Measurements from ENCODE around the genes KCNIP4 and DHX15.

- PRO-cap = no peak
These were observed 133.1 kb upstream of the PACRGL start for GRCh38 chr4:20567058-20567628.

GRCh38 chr4:21948281-21949375, at the start of gene KCNIP4:
TSS of gene KCNIP4 (minus strand) at chr4:21948772.
- PRO-cap = no peak

GRCh38 chr4:22398640-22399440, 117.0 kb downstream of the ADGRA3 start:
- PRO-cap = no peak

DNA sequence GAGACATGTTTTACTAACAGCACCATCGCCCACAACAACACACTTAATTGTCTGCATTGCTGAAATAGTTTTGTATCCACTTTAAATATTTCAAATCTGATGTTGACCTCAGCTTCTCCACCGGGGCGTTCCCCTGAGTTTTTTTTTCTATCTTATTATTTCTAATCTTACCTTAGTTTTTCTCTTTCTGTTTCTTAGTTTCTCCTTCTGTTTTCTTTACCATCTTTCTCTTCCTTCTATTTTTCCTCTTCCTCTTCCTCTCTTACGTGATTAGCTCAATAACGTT, 212.0 kb upstream of the ADGRA3 start:
- PRO-cap = no peak

- PRO-cap = bidirectional peak, plus-strand start at chr4:23393088, minus-strand start at chr4:23393020
These were observed 496.9 kb downstream of the PPARGC1A start for GRCh38 chr4:23392893-23393459.

DNA sequence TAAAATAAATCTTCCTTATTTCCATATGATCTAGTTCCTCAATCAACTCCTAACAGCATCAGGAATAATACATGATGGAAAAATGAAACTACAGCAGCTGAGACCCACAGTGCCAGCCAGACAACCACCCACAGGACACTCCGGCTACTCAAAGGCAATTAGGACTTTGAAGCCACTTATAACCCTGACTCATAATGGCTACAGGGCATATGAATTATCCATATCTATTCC, 1.6 kb downstream of the PPARGC1A start:
- PRO-cap = bidirectional peak, plus-strand start at position 107 of the sequence, minus-strand start outside the sequence; unidirectional peak, minus-strand start at position 150 of the sequence

GRCh38 chr4:24210335-24211008, 320.6 kb upstream of the PPARGC1A start:
- PRO-cap = no peak

GRCh38 chr4:24261234-24261756, 323.1 kb downstream of the DHX15 start:
- PRO-cap = no peak

DNA sequence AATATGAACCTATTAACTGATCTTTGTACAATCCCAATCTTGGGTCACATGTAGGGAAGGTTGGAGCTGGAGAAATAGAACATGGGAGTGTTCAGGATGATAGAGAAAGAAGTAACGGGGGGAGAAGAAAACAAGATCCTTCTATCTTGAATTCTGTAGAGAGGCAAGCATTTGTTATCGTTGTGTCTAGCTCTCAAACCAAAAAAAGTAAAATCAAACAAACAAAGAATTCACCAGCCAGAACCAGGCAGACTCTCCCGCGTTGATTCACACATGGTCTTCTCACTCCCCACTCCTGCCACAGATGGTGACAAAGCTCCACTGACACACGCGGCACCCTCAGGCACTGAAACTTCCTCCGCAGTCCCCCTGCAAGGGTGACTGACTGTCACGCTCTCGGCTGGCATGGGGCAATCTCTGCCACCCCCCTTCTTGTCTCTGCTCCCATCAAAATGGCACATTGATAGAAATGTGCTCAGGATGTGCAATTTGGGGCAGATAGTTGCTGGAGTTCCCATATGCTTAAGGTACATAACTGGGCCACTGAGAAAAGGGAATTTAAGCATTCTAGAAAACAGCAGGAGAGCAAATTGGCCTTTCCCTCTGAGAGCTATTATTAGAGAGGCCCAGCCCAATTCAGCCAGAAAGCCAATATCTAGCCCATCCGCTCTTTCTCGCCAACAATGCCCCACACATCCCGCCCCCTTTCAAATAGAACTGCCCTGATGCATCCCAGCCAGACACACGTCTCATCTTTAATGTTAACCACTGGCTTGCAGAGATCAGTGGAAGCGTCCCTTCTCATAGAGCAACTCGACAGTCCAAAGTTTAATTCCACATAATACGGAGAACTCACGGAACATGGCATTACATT, 304.8 kb downstream of the DHX15 start:
- PRO-cap = no peak

- PRO-cap = no peak
These were observed 112.4 kb downstream of the DHX15 start for GRCh38 chr4:24471956-24472307.

DNA sequence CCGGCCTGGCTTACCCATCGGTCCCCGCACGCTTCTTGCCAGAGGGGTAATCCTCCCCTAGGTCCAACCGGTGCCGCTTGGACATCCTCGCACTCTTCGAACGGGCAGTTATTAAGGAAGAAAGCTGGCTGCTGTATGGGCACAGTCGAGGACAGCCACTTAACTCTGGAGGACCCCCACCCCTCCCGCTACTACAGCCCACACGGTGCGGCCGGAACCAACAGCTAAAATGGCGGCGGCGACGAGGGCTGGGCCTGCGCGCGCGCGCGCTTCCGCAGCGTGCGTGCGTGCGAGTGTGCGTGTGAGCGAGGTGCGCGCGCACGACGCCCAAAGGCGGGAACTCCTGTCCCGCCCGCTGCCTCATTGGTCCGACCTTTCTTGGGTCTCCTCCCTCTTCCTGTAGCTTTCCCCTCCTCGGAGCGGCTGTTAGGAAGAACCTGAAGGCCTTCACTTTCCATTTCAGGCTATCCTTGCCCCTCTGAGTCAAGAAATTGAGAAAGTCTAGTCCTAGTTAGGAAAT, at the start of gene DHX15:
Gene DHX15 (minus strand): TSS at position 246 of the 520 bp plus-strand sequence.
- PRO-cap = bidirectional peak, plus-strand start at position 417 of the sequence, minus-strand start at position 230 of the sequence

DNA sequence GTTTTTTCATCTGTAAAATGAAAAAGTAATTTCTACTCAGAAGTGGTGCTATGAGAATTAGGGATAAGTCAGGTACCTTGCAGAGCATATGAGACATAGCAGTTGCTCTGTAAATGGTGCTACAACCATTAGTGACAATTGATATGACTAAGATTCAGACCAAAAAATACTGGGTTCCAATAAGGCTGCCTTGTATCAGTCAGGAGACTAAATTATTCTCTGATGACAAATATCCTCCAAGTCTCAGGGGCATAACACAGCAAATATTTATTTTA, 42.1 kb upstream of the SOD3 start:
- PRO-cap = no peak

GRCh38 chr4:24794058-24794387, 1.4 kb upstream of the SOD3 start:
- PRO-cap = no peak

- PRO-cap = no peak
These were observed 55.3 kb downstream of the LGI2 start for GRCh38 chr4:24975377-24975928.

DNA sequence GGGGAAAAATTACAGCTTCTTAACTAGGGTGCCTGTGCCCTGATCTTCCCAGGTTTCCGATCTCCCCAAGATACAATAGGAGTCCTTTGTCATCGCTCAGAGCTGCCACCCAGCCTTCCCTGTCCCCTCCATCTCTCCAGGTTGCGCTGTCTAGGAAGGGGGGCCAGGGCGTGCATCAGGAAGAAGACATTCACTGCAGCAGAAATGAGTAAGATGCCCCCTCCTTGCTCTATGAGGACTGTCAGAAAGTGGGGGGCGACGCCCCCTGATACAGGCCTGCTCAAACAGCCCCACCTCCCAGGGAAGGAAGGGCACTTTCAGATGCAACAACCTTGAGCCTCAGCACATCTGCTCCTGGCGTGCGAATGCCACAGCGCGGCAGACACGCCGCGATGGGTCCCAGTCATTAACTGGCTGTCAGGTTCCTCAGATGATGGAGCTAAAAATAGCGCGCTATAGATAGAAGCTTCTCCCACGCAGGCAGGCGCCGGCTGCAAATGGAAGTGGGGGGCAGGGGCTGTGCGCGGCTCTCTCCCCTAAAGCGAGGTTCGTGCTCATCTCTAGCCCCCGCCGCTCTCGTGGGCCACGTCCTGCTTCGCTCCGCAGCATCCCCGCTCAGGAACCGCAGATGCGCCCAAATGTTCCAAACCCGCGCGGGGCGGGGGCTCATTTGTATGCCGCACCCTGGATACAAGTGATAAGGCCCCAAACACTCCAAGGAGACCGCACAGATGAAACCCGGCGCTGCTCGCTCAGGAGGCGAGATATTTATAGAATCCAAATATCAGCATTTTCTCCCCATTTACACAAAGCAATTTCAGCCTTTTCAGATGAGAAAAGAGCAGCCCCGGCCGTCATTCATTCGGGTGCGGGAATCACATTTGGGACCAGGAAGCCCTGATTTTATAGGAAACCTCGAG, 57.6 kb upstream of the LGI2 start:
- PRO-cap = bidirectional peak, plus-strand start at position 487 of the sequence, minus-strand start at position 356 of the sequence

GRCh38 chr4:25331498-25331789, 18.9 kb downstream of the ZCCHC4 start:
- PRO-cap = unidirectional peak, minus-strand start at chr4:25331617

- PRO-cap = no peak
These were observed 21.2 kb downstream of the ANAPC4 start for GRCh38 chr4:25397944-25398883.

DNA sequence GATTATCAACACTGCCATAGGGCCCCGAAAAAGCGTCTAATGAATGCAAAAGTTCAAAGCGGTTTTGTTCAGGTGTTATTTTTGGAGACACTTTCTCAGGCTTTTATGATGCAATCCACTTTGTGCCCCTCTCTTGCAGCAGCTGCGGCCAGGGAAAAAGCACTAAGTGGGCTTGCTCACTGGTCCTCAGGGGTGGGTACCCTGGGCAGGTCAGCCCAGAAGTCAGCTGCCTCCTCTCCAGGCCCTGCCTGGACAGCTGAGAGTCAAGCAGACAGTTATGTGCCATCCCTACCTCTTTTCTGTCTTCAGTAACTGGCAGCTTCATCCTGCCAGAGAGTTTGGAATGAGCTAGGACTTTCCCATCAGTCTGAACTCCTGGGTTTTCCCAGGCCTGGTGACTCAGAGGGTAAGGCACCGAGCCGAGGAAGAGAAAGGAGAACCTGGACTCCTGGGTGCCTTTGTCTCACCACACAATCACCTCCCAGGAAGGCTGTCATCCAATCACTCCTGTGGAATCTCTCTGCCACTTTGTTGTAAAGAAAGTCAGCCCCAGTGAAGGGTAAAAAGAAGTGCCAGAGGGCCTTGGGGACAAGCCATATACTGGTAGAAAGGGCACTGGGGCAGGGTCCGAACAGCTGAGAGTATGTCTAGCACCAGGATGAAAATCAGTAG, 3.5 kb upstream of the SLC34A2 start:
- PRO-cap = no peak

DNA sequence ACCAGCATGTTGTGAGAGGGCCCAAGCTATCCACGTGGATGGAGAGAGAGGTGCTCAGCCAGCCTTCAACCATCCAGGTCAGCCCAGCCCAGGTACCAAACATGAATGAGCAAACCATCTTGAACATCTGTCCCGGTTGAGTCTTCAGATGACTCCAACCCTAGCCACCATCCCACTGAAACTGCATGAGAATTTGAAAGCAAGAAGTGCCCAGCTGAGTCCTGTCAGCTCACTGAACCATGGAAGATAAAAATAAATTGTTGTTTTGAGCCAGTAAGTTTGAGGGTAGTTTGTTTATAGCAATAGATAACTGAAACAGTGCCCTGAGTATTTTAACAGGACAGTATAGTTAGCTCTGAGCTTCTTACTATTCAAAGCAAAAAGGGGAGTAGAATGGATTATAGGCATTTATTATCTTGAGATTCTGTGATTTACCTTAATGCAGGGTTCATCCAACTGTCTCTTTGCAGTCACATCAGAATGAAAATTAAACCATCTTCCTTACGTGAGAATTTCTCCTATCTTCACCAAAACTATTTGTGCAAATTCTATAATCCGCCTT, 7.4 kb upstream of the SEL1L3 start:
- PRO-cap = no peak

DNA sequence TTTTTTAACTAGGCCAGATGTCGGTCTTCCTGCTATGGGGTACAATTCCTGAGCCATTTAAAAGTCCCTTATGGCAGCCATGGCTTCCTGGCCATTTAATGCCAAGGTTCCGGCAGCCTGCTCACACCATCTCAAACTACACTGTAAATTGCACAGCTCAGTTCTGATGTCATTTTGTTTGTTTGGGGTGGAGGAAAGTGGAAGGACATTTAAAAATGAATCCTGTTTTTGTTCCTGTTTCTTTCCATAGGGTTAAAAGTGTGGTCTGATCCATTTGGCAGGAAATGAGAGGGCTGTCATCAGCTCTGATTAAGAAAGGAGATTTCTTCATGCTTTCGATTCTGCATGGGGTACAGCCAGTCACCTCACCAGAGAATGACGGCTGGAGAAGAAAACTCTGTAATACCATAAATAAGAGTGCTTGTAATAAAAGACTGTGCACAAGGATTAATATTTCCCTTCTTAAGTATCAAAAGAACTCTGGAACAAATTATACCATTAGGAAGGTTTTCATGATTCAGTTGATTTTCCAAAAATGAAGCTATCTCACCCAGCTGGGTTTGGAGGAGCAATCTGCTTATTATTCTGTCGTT, 15.0 kb downstream of the SMIM20 start:
- PRO-cap = no peak